Neural progenitor cell (in vitro differentiated cells): ENCODE measurements around the genes SPAG5, RAB34, NEK8 and TAOK1.

GRCh38 chr17:28598833-28599334, at the start of gene SPAG5:
SPAG5 (minus strand) TSS chr17:28599025.
- RAMPAGE, long total RNA = start-site peak on the minus strand at chr17:28599005-28599019, 148 and 379 reads in 2 replicates

- RAMPAGE, long total RNA = no peak
Observed at GRCh38 chr17:28645829-28646654, 1.1 kb upstream of the BLTP2 start.

- RAMPAGE, long total RNA = no peak
Observed at GRCh38 chr17:28678395-28679161, 16.6 kb downstream of the SUPT6H start.

DNA sequence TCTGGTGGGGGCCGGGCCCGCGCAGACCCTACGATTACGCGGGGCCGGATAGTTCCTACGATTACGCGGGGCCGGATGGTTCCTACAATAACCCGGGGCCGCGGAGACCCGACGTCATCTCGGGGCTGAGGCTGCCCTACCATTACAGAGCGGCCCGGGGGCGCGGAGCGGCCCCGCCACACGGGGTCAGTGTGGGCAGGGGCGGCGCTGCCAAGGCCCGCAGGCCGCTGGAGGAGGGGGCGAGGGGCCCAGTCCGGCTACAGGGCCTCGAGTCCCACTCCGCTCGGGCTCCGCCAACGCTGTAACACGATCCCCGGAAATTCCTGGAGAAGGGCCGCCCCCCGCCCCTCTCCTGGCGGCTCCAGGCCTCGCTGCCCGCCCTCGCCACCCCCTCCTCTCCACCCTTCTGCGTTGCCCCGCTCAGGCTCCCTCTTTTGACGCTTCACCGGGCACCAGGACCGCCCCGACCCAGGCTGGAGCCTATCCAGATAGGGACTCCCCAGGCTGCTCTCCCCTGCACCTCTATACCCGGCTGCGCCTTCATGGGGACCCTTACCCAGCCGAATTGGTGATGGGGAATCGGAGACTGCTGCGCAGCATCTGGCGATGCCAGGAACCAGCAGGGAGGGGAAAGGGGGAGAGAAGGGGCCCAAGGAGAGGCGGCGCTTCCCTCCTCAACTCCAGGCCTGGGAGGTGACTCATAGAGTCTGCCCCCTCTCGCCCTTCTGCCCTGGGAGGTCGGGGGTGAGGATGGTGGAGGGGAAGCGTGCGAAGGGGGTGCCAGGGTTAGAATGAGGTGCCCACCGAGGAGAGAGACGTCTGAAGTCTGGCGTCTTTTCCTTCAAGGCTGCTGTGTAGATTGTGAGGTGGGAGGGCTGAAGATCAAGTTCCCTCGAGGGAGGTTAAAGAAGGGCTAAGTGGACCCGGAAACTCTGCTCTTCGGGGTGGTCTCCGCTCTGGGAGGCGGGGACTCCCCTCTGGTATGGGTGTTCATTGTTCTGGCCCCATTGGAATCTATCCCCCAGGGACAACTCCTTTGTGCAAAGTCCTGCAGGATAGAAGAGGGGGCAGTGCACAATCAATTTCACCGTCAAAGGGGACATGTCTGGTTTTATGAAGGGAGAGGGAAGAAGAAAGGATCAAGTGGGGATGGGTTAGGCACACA, at the start of gene RAB34:
RAB34 (minus strand) TSS at position 303 of the 1,165 bp plus-strand sequence.
- RAMPAGE, long total RNA = no peak

- RAMPAGE, long total RNA = no peak
Observed at GRCh38 chr17:28728532-28729417, at the start of gene NEK8. NEK8 (plus strand) TSS chr17:28728788.

DNA sequence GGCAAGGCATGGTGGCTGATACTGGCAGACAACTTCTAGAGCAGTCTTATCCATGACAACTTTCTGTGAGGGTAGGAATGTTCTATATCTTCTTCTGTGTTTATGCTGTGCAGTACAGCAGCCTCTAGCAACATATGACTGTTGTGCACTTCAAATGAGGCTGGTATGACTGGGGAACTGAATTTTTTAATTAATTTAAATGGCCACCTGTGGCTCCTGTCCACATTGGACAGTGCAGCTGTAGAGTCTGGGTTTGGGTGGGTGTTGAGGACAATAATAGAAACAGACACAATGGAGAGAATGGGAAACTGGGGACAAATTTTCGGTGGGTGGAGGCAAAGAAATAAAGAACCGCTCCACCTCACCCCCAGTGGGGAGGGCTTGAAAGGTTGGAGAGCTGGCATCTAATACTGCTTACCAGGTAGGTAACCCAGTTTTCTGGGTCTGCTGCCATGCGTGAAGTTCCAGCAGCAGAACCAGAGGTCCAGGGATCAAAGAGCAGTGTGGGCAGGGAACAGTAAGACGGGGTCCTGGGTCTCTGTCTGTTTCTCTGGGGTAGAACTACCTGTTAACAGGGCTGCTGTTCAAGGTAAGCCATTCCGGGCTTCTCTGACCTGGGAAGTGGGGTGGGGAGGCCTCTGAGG, 5.9 kb downstream of the FLOT2 start:
- RAMPAGE, long total RNA = no peak

GRCh38 chr17:28906683-28907346, 3.9 kb upstream of the DHRS13 start:
- RAMPAGE, long total RNA = no peak

GRCh38 chr17:28937183-28938236, 13.8 kb downstream of the PHF12 start:
- RAMPAGE, long total RNA = no peak

DNA sequence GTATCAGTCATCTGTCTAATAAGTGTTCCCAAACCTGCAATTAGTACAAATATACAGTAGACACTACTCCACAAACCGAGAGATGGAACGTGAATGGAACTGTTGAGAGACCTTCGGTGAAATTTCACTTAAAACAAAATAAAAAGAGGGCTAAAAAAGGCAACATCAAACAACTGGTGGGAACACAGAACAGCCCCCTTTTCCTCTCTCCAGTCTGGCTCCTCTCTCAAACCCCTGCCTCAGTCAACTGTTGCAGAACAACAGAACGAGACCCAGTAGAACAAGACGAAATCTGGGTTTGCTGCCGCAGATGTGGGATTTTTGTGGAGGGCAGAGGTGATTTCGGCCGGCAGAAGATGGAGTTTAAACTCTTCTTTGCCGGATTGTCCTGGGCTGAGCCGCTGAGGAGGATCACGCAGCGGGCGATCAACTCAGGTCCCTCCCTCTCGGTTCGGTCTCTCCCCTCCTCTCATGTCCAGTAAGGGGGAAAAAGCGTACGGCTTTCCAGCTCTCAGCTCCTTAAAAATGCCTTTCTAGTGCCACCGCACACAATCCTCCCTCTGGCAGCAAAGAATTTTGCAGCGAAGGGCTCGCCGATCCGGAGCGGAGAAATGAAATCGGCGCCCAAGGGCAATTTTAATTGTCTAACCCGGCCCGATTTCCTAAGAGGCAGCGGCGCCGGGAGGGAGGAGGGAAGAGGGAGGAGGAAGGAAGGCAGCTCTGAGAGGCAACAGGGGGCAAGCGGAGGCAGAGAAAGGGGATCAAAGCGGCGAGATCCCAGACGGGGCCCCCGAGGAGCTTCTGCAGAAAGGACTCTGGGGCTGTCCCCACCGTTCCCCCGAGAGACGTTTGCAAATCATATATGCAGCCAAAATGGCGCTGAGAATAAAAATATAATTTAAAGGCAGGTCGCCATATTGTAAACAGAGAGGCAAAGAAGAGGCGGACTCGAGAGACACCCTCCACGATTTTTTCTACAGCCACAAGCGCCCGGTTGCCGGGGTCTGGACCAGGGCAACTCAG, 2.4 kb downstream of the PHF12 start:
- RAMPAGE, long total RNA = no peak

DNA sequence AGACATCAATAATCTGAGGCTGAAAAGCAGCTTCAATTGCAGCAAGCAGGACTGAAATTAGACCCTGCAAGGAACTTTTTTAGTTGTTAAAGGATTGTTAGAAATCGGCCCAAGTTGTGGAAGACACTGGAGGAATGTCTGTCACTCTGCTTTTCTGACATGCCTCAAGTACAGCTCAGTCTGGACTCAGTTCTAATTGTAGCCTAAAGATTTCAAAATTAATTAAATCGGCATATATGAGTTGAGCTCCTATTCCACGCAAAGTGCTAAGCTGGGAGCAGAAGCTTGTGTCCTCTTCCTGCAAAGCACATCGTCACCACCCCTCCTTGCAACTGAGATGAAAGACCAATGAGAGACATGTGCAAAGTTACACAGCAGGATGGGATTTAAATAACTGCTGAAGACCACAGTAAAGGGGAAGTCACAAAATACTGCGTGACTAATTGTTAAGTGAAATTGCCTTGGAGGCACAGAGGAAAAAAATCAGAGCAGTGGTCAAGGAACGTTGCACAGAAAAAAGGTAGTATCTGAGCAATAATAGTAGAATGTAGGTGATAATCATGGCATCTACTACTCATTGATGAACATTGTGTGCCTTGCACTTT, 15.1 kb upstream of the MYO18A start:
- RAMPAGE, long total RNA = no peak

DNA sequence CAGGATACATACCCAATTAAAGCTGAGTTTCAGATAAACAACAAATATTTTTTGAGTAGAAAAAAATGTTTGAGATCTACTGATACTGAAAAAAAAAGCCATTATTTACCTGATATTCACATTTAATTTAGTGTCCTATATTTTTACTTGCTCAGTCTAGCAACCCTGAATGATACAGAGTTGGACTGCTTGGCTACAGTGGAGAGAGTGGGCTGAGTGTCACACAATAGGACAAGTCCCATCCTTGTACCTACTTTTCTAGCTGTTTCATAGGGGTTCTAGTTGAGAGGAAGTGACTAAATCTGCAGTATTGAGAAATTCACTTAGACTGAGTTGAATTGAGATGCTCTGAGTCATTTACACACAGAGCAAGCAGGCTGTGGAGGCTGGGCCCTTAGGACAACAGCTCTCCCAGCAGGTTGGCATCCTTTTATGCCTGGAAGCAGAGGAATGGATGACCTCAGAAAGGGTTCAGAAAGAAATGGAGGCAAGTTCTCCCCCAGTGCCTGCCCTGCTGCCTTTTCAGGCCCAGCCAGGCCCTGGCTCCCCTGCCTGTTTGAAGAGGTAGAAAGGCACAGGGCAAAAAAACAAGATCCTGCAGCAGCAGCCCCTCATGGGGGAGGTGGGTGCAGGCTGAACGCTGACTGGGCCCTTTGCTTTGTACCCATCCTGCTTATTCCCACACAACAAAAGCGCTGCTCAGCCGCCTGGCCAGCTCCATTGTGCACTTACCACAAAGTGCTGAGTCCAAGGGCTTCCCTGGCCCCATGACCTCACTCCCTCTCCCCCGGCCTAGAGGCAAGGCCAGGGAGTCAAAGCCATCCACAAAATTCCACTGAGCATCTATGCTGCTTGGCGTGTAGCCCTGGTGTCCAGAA, 5.6 kb upstream of the CRYBA1 start:
- RAMPAGE, long total RNA = no peak

DNA sequence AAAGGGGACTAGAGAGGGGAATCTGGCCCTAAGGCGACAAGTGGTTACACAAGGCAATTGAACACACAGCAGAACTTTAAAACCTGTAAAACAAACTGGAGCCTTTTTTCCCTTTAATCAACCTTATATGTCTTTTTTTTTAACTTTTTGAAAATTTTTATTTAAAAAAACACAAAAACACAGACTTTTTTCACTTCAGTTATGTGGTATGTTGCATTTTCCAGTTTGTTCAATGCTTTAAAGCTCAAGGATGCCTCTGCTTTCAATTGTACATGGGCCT, 15.5 kb downstream of the CRYBA1 start:
- RAMPAGE, long total RNA = no peak

- RAMPAGE, long total RNA = no peak
Observed at GRCh38 chr17:29286836-29288011, 6.7 kb downstream of the NUFIP2 start.

DNA sequence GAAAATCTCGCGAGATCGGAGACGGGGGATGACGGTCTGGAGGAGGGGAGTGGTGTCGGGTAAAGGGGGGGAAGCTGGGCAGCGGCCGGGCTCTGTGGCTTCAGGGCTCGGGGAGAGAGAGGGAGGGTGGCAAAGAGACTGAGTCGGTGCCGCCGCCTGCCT, at the start of gene TAOK1:
TAOK1 (plus strand) TSS at position 77 of the 162 bp plus-strand sequence.
- RAMPAGE, long total RNA = no peak

GRCh38 chr17:29569315-29569608, 761 bp downstream of the TP53I13 start:
- RAMPAGE, long total RNA = no peak

DNA sequence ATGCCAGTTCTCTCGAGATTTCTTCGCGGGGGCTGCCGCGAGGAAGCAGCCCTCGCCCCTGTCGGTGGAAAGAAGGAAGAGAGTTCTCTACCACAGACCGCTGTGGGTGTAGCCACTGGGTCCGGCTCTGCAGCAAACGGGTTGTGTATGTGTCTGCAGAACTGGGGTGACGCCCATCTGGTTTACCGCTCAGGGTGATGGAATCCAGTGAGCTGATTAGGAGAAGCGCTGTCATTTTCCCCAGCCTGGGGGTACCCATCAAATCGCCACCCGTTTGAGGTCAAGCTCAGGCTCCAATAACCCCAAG, 7.7 kb downstream of the CORO6 start:
- RAMPAGE, long total RNA = no peak

DNA sequence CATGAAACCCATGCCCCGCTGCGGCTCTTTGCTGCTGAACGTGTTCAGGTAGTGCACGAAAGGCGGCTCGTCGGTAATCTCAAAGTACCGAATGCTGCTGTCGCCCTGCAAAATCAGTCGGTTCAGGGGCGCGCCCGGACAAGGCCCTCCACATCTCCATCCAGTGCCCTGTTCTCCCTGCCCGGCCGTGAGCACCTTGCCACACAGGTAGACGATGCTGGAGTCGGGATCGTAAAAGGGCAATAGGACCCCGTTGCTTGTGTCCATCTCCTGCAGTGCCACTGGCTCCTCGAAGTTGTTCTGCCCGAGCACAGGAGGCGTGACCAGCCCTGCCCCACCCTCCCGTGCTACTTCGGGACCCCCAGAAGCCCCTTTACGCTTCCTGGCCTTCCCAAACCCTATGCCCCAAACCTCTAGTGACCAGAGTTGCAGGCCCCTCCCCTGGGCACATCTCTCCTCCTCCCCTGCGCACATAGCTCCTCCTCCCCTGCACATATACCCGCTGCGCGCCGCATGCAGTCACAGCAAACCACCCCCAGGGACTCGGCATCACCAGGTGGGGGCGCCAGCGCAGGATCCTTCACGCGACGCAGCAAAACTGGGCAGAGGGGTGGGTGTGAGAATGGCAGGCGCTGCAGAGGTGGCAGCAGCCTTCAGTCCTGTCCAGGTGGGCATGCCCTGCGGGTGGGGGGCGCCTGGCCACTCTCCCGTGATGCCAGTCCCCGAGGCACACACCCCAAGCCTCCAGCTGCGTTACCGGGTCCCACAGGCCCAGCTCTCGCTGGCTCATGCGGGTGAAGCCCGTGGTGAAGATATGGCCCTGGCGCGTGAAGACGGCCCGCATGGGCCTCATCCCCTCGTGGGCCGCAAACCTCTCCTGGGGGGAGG, 5.7 kb downstream of the CORO6 start:
- RAMPAGE, long total RNA = no peak

DNA sequence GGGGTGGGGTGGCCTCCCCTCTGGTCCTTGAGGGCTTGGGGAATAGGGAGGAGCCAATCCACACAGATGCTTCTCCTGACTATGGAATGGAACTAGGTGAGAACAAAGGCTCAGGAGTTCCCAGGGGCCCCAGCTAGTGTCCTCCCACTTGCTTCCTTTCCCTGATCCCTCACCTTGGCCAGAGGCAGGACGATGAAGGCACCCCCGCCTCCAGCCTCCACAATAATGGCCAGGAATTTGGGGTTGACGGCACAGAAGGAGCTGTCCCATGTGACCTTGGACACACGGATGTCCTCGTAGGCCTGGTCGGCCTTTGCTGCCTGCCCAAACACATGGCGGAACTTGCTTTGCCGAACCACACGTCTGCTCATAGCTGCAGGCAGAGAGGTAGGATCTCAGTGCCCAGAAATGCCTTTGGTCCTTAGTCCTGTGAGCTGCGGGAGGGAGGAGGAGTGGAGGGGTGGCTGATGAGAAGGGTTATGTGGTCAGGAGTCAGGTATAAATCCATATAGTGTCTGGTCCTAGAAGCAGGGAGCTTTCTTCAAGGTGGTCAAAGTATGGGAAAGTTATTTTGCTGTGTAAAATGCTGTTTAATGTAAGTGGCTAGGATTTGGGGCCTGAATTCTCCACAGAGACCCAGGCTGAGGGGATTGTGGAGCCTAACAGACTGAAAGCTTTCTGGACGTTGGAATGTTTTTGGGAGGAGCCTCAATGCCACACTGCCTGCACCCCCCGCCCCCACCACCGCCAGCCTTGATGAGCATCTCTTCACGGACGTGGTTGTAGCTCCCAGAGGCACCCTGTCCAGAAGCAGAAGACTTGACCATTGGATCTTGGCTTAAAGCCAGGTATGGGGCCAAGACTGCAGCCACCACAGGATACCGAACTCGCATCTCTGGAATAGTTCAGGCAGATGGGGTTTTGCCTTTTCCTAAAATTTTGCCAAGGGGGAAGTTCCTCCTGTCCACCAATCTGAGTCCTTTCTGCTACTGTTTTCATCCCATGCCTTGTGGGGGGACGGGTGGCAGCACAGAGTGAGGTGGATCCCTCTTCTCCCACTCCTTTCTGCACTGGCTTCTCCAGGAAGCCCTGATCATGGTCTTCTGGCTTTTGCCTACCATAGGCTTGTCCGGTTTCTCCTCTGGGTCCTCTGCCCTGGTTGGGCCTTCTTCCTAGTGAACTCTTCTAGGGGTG, 1.3 kb downstream of the CORO6 start:
- RAMPAGE, long total RNA = no peak

DNA sequence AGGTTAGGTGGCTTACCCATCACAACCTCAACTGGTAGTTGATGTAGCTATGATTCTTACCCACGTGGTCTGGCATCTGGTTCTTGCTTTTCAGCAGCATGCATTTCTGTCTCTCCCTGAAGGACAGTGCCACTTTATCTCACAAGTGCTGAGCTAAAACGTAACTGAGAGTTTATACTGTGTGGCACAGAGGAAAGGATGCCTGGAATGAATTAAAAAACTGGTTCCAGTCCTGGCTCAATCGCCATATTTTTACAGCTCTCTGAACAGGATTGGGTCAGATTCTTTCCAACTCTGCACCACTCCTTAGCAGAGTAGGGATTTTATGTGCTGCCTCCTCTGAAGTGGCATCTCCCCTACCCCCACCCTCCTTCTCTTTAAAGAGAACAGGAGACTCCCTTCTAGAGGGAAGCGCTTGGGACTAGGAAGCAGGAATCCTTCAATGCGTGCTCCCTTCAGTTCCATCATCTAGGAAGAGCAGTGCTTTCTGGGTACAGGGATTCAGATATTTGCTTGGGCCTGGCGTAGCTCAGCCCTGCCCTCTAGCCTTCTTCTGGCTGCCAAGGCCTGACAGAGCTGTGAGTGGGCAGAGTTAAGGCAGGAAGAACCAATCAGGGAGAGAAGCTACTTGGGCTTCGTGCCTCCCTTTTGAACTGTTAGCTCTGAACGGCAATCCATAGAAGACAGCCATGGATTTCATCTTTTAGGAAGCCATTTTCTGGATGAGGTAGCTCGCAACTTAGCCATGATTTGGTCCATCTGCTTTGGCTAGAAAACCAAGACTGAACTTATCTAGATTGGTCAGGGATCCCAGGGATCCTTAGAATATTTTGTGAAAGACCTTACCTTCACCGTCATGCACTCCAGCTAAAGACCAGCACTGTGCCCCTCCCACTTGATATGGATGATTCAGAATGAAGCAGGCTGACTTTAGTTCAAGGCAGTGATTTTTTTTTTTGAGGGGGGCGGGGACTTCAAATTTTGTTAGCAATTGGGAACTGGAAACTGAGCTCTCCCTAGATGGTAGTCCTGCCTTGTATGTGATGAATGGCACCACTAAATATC, 2.3 kb upstream of the CORO6 start:
- RAMPAGE, long total RNA = no peak

GRCh38 chr17:29639191-29640091, 16.7 kb upstream of the CORO6 start:
- RAMPAGE, long total RNA = no peak